LUHMES (cell line): ENCODE results near the gene EP300.

DNA sequence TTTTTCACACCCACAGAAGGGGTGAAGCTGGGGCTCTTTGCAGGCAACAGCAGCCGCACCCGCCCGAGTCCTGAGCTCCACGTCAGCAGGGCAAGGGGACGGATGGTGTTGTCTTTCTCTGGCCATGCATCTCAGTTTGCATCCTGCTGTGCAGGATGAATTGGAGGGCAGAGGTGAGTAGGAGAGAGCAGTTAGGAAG lies 14.4 kb downstream of the FAM83F start:
- PRO-cap, result no peak

- PRO-cap, result no peak
These were observed 22.8 kb downstream of the FAM83F start for GRCh38 chr22:40017574-40017947.

GRCh38 chr22:40031629-40032351 lies 37.0 kb downstream of the FAM83F start:
- PRO-cap, result no peak

- PRO-cap, result no peak
These were observed 88.6 kb downstream of the FAM83F start for GRCh38 chr22:40083048-40083981.

DNA sequence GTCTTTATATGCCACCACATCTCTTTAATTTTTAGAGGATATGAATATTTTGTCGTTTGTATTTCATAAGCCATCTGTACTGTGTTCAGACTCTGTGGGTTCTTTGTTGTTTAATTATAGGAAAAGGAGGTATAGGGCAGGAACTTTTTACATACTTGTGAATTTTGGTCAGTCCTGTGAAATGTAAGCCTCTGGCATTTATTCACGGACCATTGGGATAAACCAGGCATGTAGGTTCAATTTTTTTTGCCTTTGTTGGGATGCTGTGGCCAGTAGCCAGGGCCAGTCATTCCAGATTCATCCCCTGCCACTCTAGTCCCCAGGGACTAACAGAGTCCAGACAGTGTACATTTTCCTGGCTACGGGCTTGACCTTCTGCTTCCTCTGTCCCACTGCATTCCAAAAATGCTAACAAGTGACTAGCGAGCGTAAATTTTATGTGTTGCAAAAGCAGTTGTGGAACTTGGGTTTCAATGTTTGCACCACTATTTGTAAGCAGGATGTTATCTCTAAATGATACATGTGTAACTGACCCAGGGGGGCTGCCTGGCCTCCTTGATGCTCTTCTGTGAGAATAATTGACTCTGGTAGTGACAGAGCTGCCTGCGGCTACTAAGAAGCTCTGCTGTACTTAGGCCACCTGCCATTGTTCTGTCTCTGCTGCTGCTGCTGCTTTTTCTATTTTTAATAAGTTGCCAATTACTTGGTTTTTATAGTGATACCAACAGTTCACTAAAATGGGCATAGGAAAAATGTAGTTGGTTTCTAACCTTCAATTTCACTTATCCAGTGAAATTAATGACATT lies 26.6 kb downstream of the TNRC6B start:
- PRO-cap, result no peak

GRCh38 chr22:40415196-40415907 lies 45.0 kb downstream of the SGSM3 start:
- PRO-cap, result no peak

- PRO-cap, result no peak
These were observed 124.1 kb downstream of the MRTFA start for GRCh38 chr22:40512343-40512903.

DNA sequence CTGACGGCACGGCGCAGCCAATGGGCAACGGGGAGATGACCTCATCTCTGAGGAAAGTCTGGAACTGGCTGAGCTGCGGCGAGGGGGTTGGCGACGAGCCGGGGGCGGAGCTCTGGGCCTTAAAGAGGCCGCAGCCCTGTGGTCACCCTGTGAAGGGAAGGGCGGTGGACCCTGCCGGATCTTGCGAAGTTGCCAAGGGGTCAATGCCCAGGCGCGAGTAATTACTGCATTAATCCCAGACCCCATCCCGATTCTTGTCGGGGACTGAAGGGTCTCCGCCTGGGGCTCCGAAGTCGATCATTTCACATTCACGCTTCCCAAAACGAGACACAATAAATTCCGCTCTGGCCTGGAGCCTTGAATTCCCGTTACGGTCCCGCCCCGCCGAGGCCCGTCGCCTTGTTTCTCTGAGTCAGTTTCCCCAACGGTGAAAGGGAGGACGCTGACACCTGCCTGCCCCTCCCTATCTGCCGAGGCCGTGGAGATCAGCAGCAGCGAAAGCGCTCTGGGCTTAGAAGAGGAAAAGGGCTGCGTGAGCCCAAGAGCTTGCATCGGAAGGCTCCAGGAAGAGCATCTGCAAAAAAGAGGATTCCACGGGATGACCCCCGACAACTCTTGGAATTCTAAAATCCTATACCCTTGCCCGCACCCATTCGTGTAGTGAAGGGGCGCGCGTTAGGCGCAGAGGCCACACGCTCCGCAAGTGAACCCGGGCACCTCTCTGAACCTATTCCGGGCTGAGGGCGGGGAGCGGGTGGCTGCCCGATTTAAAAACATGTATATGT lies 555 bp upstream of the MRTFA start:
- PRO-cap, result bidirectional peak, plus-strand start at position 122 of the sequence, minus-strand start outside the sequence

GRCh38 chr22:40769770-40770271 lies 49.3 kb downstream of the SLC25A17 start:
- PRO-cap, result no peak

GRCh38 chr22:41091925-41092974 lies at the start of gene EP300:
TSS of gene EP300 (plus strand) at chr22:41092592.
- PRO-cap, result bidirectional peak, plus-strand start at chr22:41092592, minus-strand start at chr22:41092447

DNA sequence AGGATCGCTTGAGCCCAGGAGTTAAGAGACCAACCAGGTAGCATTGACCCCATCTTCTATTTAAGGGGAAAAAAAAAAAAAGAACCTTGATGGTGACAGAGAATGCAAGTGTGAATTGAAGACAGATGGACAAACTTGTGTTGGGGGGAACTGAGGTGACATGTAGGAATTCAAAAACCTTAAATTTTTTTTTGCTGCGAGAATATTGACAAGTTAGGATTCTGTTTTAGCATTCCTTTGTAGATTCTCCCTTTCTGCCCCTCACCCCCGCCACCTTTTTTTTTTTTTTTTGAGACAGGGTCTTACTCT lies 26.3 kb downstream of the EP300 start:
- PRO-cap, result no peak

- PRO-cap, result no peak
These were observed 32.8 kb upstream of the L3MBTL2 start for GRCh38 chr22:41172360-41172694.

- PRO-cap, result no peak
These were observed 11.7 kb downstream of the RANGAP1 start for GRCh38 chr22:41274166-41274883.

DNA sequence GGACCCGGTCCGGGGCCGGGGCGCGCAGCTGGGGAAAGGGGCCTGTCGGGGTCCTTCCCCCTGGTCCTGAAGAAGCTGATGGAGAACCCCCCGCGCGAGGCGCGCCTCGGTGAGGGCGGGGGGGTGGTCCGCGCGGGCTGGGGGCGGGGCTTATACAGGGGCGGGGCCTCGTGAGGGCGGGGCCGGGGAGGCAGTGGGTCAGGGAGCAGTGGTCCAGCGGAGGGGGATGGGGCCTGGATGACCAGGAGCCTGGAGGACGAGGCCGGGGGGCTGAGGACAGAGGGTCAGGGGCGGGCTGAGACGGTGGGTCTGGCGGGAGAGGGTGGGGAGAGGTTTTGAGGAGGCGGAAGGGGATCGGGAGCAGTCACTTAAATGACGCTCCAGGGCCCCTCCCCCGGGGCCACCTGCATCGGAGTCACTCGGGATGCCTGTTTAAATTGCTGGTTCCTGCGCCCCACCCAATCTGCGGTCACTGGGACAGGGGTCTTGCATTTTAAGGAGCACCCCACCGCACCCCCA lies 410 bp downstream of the TEF start:
- PRO-cap, result bidirectional peak, plus-strand start at position 200 of the sequence, minus-strand start at position 81 of the sequence

DNA sequence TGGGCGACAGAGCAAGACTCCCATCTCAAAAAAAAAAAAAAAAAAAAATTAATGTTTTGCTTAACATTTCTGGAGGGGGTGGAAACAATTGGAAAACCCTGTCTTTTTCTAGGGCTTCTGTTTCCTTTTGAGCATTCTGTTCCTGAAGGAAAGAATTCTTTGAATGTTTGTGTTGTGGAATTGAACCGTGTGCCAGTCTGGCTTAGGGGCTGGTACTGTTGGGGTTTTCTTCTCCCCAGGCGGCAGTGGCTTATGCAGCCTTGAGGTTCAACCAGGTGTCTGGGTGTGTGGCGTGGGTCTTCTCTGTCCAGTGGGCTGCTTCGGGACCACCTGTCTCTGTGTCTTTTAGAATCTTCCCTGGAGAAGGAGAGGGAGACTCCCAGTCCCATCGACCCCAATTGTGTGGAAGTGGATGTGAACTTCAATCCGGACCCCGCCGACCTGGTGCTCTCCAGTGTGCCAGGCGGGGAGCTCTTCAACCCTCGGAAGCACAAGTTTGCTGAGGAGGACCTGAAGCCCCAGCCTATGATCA lies 12.1 kb downstream of the TEF start:
- PRO-cap, result no peak

DNA sequence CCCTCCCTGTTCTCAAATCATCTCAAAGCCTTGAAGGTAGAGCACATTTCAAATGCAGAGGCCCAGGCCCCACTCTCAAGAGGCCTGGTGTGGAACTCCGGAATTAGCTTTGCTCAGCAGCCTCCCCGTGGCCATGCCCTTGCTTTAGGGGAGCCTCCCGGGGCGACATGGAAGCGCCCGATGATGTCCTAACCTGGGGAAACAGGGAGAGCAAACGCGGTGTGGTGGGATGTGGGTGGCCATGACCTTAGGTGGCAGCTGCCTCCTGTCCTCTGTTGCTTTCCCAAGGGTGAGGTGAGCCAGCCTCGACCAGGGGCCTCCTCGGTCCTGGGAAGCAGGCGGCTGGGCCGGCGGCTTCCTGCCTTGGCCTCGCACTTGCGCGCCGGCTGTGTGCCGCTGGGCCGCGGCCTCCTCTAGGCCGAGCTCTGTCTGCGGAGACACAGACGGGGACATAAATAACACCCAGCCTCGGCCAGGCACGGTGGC lies 31.0 kb downstream of the TEF start:
- PRO-cap, result no peak

- PRO-cap, result no peak
These were observed 13.8 kb downstream of the TOB2 start for GRCh38 chr22:41432507-41433496.

DNA sequence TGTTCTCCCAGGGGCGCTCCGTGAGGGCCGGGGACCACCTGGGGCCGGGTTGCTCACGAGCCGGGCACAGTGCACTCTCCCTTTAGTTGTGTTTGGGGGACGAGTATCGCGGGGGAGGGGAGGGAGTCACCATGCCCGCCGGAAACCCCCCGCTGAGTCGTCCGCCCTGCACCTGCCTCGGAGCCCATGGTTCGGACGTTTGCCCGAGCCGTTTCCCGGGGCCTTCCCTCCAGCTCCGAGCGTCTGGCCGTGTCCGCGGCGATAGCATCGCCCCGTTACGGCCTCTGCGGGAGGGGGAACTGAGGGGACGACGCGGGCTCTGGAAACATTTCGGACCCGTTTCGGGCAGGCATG lies 469 bp upstream of the TOB2 start:
- PRO-cap, result no peak

DNA sequence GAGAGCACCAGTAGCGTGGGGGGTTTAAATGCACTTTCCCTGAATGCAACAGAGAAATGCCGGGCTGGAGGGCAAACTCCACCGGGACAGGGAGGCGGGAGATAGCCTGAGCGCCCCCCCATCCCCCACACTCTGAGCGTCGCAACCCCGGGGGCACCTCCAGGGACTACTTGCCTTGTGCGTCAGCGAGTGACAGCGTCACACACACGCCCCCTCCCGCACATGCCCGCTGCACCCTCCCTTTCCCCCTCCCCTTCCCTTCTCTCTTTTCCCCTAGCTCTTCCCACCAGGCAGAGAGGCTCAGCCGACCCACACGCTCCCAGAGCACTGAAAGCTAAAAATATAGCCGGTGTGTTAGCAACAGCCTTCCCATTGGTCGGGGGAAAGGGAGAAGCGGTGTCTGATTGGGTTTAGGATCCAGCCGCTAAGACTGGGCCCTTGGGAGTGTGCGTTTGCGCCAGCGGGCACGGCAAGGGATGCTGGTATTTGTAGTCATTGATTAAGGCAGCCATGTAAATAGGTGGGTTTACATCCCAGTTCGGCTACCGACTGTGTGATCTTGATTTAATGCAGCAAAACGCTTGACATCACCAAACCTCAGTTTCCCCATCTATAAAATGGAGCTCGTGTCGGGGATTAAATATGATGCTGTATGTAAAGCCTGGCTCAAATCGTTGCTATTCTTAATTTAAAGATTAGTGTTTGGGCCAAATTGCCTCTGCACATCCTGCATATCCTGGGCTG lies 1.8 kb upstream of the TOB2 start:
- PRO-cap, result bidirectional peak, plus-strand start at position 494 of the sequence, minus-strand start at position 135 of the sequence

GRCh38 chr22:41512790-41513209 lies 31.5 kb downstream of the POLR3H start:
- PRO-cap, result no peak